Right atrium auricular region (tissue), 2 donors: ENCODE results near the gene CD27.

DNA sequence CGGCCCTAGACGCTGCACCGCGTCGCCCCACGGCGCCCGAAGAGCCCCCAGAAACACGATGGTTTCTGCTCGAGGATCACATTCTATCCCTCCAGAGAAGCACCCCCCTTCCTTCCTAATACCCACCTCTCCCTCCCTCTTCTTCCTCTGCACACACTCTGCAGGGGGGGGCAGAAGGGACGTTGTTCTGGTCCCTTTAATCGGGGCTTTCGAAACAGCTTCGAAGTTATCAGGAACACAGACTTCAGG lies 653 bp upstream of the CCND2 start:
- PRO-cap: no peak
- RAMPAGE, long total RNA, 2 experiments: no peak in any of the 2 experiments

DNA sequence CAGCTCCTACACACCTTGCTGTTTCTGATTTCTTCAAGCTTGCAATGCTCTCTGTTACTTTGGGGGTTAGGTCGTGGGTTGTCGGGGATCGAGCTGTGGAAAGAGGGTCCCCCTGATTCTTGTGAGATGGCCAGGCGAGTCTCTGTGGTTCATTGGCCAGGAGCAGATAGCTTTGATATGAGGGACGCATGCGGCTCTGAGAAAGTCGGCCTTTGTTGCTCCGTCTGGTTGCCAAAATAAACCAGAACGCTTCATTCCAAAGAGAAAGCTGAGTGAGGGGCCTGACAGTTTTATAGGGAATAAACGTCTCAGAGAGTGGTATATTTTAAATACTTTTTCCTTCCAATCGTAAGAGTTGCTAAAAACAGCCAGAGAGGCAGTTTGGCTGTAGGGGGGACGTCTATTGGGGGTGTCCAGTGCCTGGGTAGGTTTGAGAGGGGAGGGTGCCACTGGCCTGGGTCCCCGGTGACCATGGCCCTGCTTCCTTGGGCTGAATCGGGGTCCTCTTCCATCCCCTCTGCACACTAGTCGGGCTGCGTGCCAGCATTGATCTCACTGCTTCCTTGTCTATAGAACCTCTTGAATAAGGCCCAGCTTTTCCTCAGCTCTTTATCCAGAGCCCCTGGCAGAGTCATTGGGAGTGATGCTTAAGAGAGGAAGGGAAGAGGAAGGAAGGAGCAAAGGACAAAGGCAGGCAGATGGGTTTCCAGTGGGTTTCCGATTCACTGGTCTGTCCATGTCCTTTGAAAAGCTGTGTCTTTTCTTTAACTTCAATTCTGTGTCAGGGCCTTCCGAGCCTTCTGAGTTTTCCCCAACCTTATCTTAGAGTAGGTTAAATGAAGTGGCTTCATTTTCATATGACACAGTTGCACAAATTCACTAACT lies 19.1 kb downstream of the CCND2 start:
- PRO-cap: no peak
- RAMPAGE, long total RNA, 2 experiments: no peak in any of the 2 experiments

DNA sequence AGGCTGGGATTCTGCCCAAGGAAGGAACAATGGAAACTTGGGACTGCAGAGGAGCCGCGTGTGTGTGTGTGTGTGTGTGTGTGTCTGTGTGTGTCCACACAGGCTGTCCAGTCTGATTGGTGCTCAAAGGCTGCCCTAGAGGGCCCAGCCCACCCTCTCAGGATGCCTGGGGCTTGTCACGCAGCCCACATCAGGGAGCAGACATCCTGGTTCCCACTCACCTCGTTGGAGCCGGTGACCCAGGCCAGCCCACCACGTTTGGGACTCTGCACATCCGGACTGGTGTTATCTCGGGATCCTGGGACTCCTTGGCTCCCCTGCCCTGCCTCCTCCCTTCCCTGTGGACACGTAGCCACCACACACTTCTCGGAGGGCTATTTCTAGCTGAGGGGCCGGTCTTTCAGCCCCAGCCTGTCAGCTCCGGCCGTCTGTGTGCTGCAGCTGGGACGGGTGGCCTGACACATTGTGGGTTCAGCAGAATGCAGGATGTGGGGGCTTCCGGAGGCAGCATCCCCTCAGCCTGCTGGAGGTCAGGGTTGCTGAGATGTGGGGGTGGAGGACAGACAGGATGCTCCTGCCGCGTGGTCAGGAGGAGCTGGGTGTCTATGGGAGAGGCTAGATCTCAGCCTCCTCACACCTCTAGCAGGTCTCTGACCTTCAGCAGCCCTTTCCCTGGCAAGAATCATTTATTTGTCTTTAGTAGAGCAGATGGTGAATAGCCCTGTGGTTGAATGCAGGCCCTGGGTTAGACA lies 12.8 kb upstream of the FGF23 start:
- PRO-cap: no peak
- RAMPAGE, long total RNA, 2 experiments: no peak in any of the 2 experiments

DNA sequence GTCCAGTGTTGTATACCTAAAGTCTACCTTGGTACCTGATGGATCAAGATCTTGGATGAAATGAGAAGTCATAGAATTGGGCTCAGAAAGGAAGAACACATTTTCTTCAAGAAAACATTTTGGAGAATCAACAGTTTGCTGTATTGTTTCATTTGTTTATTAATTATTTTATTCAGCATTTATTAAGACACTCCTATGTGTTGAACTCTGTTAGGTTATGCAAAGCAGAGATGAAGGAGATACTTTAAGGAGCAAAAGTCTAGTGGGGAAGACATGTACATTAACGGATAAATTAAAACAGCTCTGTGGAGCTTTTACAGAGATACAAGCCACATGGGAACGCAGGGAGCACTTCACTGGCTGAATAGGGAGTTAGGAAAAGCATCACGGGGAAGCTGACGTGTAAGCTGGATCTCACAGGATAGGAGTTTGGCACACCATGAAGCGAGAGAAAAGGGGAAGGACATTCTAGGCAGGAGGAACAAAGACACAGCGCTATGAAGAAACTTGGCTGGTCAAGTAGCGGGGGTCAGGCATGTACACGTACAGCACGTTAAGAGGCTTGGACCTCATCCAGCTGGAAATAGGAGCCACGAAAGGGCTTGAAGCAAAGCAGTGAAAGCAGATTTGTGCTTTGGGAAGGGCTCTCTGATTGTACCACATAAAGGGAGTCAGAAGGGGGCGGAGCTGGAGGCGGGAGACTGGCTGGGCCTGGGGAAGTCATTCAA lies 19.8 kb upstream of the GALNT8 start:
- PRO-cap: bidirectional peak, plus-strand start at position 440 of the sequence, minus-strand start at position 366 of the sequence
- RAMPAGE, long total RNA, 2 experiments: no peak in any of the 2 experiments

GRCh38 chr12:4736002-4736228 lies 15.7 kb downstream of the GALNT8 start:
- PRO-cap: no peak
- RAMPAGE, long total RNA, 2 experiments: no peak in any of the 2 experiments

GRCh38 chr12:4766312-4766822 lies 42.8 kb upstream of the KCNA6 start:
- PRO-cap: no peak
- RAMPAGE, long total RNA, 2 experiments: no peak in any of the 2 experiments

DNA sequence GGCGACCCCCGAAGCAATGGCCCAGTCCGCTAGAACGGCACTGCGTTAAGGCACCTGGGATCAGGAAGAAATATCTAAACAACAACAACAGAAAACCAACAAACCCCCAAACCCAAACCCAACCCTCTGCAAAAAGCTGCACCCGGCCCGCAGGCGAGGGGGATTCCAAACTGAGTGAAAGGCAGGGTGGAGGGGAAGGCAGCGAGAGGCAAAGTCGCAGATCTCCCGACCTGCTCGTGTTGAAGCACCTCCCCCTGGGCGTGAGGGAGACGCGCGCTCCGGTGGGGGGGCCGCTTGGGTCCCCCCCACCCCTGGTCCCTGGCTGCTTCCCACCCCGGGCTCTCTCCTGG lies 1.3 kb downstream of the KCNA1 start:
- PRO-cap: no peak
- RAMPAGE, long total RNA, 2 experiments: no peak in any of the 2 experiments

GRCh38 chr12:5934511-5935177 lies 10.4 kb downstream of the ANO2 start:
- PRO-cap: no peak
- RAMPAGE, long total RNA, 2 experiments: no peak in any of the 2 experiments

GRCh38 chr12:6073303-6073838 lies 51.1 kb downstream of the VWF start:
- PRO-cap: no peak
- RAMPAGE, long total RNA, 2 experiments: no peak in any of the 2 experiments

DNA sequence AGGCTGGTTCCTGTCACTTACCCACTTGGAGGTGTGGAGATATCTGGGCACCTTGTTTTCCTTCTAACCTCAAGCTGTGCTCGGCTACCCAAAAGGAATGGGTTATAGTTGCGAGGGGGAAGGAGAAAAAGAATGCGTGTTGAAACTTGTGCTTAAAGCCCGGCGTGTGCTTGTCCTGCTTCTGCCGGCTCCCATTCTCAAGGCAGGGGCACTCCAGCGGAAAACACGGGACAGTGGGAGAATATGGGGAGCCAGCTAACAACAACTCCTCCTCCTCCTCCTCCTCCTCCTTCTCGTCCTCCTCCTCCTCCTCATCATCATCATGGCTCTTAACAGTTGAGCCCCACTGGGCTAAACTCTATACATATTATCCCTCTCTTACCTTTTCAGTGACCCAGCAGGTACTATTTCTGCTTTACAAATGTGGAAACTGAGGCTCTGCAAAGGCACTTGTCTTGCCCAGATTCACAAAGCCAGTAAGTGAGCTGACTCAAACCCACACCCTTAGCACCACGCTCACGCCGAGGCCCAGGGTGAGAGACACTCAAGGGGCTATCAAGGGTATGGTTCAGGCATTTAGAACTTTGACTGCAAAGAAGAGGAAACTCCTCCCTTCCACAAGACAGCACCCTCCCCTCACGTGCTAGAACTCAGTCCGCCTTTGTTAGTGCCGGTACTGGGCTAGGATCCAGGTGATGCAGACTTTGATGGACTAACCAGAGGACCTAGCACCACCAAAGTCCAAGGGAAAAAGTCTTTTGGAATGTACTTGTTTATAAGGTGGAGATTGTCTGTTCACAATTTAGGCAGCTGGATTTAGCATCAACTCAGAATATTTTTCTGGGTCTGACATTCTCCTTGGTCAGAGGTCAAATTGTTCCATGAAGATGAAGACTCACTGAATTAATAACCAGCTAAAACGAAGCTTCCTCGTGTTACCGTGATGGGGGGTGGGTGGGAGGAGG lies 33.9 kb downstream of the VWF start:
- PRO-cap: bidirectional peak, plus-strand start at position 700 of the sequence, minus-strand start at position 595 of the sequence
- RAMPAGE, long total RNA, 2 experiments: no peak in any of the 2 experiments

DNA sequence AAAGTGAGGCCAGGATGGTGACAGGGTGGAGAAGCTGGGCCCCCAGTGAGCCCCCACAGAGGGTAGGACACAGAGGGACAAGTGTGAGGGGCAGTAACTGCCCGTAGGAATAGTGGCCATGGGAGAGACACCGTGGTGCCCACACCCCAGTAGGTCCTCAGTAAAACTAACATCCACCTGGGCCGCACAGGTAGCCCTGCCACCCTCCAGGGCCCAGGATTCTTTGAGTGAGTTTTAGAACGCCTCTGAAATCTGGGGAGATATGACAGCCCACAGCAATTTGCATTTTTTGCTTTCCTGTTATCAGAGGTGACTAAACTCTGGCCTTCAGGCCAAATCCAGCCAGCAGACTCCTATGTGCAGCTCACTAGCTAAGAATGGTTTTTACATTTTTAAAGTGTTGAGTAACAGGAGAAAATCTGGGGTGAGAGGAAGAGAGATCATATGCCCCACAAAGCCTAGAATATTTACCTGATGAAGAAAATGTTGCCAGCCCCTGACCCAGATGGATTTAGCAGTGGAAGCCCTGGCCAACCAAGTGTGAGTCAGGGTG lies 33.0 kb upstream of the CD9 start:
- PRO-cap: bidirectional peak, plus-strand start at position 335 of the sequence, minus-strand start at position 225 of the sequence
- RAMPAGE, long total RNA, 2 experiments: no peak in any of the 2 experiments

GRCh38 chr12:6214413-6215600 lies 14.6 kb downstream of the CD9 start:
- PRO-cap: no peak
- RAMPAGE, long total RNA, 2 experiments: no peak in any of the 2 experiments

DNA sequence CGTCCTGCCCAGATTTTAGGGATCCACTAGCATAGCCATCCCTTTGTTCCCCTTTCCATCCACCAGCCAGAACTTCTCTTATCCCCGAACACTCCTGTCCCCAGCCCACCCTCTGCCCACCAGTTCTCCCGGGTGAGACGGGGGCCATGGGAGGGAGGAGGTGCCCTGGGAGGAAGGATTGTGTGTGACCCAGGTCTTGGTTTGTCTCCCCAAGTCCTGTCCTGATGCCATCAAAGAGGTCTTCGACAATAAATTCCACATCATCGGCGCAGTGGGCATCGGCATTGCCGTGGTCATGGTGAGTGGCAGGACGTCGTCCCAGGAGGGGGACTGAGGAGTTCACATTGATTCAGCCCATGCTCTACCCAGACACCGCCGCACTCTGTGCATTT lies 35.8 kb downstream of the CD9 start:
- PRO-cap: no peak
- RAMPAGE, long total RNA, 2 experiments: start-site peak on the plus strand in 1 of 2 experiments, centred at position 256 of the sequence, 422 reads per replicate

DNA sequence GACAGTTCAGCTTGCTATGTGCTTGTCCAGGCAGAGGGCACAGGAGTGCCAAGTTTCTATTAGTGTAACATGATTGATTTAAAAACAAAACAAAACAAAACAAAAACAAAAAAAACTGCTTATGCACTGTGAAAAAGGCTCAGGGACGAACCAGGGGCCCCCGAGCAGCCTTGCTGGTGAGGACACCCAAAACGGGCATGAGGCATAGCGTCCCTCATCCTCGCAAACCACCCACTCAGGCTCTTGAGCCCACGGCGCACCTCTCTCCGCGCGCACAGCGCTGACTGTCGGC lies 13.1 kb downstream of the TNFRSF1A start:
- PRO-cap: no peak
- RAMPAGE, long total RNA, 2 experiments: no peak in any of the 2 experiments

DNA sequence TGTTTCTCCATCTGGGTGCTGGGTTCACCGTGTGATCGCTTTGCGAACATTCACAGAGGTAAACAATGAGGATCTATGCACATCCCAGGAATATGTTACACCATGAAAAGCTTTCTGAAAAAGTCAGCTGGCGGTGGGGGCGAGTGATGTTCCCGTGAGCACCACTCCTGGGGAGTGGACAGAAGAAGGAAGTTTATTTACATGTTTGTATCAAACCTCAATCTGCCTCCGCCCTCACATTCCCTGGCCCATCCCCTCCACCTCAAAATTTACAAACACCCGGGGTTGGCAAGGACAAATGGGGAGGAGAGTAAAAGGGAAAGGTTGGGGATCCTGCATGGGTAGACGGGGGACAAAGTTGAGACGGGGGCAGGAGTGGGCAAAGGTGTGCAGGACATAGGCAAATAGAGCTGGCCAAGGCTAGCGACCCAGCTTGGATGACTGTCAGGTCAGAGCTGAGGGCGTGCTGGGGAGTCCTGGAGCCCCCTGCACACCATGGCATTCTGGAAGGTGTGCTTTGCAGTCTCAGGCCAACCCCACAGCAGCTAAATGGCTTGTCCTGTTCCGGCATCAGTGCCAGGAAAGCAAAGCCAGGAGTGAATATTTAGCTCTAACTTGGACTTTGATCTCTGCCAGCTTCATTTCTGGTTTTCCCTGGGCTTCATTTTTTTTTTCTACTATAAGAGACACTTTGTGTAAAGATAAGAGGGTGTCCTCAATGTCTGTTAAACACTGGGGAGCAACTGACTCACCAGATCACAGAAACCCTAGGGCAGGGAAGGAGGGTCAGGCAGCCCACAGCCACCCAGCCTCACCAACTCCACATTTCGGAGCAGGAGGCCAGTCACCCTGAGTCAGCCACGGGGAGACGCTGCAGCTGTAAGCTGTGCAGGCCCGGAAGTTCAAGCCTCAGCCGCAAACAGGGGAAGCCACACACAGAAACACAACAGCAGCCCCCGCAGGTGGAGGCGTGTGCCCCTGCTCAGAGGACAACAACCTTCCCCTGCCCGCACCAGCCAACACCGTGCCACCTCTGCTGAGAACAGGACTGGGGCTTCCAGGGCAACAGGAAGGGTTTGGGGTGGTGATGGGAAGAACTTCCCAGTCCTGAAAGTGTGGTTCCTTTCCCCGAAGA lies 6.6 kb downstream of the TNFRSF1A start:
- PRO-cap: bidirectional peak, plus-strand start at position 905 of the sequence, minus-strand start at position 828 of the sequence
- RAMPAGE, long total RNA, 2 experiments: no peak in any of the 2 experiments

GRCh38 chr12:6337589-6337888 lies 4.3 kb downstream of the TNFRSF1A start:
- PRO-cap: no peak
- RAMPAGE, long total RNA, 2 experiments: no peak in any of the 2 experiments

DNA sequence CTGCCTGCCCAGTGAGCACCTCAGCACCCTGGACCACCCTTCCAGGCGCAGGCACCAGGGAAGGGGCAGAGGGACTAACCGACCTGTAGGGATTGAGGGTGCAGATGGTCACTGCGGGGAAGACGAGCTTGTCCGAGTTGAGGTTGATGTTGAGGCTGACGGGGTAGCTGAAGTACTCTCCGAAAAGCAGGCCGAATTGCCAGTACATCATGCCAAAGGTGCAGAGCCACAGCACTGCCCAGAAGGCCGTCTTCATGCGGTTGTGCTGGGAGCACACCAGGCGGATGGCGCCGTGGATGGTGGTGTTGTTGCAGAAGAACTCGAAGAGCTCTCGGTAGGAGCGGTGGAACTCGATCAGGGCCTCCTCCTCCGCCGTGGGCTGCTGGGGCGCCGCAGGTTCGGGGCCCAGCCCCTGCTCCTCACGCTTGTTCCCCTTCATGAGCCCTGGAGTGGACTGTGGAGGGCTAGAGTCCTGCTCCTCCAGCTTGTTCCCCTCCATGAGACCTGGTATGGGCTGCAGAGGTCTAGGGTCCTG lies 1.0 kb downstream of the SCNN1A start:
- PRO-cap: no peak
- RAMPAGE, long total RNA, 2 experiments: no peak in any of the 2 experiments

DNA sequence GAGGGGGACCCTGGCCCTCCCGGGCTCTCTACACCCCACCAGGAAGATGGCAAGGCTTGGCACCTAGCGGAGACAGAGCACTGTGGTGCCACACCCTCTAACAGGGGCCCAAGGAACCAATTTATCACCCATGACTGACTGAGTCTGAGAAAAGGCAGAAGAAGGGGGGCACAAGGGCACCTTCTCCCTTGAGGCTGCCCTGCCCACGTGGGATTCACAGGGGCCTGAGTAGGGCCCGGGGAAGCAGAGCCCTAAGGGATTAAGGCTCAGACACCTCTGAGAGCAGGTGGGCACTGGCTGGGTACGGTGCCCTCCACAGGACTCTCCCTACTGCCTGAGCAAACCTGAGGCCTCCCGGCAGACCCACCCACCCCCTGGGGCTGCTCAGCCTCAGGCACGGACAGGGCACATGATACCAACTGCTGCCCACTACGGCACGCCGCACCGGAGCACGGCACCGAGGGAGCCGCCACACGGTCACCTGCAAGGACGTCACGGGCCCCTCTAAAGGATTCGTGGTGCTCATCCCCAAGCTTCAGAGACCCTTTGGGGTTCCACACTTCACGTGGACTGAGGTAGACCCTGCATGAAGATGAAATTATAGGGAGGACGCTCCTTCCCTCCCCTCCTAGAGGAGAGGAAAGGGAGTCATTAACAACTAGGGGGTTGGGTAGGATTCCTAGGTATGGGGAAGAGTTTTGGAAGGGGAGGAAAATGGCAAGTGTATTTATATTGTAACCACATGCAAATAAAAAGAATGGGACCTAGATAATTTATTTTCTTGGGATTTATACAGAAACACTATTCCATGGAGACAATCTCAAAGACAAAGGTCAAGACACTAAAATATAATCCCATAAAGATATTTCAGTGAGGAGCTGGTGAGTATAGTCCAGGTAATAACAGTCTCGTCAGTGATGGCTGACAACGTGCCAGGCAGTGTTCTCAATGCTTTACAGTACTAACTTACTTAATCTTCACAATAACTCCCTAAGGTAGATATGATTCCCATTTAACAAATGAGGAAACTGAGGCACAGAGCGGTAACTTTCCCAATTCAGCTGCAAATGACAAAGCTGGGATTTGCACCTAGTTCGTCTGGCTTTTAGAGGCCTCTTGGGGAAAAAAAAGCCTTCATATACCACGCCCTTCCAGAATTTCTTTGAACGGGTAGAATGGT lies 7.2 kb downstream of the LTBR start:
- PRO-cap: no peak
- RAMPAGE, long total RNA, 2 experiments: no peak in any of the 2 experiments

DNA sequence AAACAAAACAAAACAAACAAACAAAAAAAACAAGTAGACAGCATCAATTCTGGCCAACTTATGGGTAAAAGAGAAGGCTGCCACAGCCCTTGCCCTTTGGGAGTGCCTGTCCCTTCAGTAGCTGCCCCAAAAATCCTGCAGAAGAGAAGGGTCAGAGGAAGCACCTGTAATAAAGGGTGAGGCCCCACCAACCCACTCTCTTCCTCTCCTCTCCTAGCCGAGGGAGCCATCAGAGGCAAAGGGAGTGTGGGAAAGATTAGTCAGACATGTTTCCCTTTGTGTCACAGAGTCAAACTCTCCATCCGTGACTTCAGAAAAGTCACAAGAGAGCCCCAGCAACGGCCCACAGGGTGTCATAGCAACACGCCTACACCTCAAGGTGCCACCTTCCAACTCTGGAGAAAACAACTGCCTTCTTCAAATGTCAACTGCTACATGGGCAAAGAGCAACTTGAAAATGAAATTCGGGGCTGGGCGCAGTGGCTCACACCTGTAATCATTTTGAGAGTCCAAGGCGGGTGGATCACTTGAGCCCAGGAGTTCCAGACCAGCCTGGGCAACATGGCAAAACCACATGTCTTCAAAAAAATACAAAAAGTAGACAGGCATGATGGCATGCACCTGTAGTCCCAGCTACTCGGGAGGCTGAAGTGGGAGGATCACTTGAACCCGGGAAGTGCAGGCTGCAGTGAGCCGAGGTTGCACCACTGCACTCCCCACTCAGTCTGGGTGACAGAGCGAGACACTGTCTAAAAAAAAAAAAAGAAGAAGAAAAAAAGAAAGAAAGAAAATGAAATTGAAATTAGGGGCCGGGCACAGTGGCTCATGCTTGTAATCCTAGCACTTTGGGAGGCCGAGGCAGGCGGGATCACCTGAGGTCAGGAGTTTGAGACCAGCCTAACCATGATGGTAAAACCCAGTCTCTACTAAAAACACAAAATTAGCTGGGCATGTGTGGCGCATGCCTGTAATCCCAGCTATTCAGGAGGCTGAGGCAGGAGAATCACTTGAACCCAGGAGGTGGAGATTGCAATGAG lies 17.6 kb upstream of the CD27 start:
- PRO-cap: no peak
- RAMPAGE, long total RNA, 2 experiments: no peak in any of the 2 experiments

- PRO-cap: no peak
- RAMPAGE, long total RNA, 2 experiments: start-site peak on the plus strand in 1 of 2 experiments, at chr12:6444938-6444987 at its widest, 33 reads per replicate
These were observed at the start of gene CD27 for GRCh38 chr12:6444377-6445598. TSS of gene CD27 (plus strand) at chr12:6444955.